Esophagus muscularis mucosa (tissue), 4 donors: ENCODE results near the gene GLUD1.

DNA sequence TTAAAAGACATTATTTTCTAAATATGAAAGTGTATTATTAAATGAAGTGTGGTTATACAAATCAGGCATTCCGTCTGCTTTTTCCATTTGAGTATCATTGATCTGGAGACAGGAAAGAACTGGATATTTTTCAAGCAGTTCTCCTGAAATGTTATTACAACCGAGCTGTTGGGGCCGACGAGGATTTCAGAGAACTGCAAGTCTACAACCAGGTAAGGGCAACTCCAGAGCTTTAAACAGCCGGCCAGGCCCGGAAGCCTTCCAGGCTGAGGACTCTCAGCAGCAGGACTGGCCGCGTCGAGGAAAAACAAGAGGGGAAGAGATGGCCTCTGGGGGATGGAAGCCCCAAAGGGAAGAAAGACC lies 1.0 kb upstream of the CCSER2 start:
- PRO-cap = no peak
- RAMPAGE, long total RNA, 4 experiments = no peak in any of the 4 experiments

GRCh38 chr10:85642101-85643053 lies 724.2 kb downstream of the GRID1 start:
- PRO-cap = no peak
- RAMPAGE, long total RNA, 4 experiments = no peak in any of the 4 experiments

GRCh38 chr10:85741516-85742059 lies 625.0 kb downstream of the GRID1 start:
- PRO-cap = no peak
- RAMPAGE, long total RNA, 4 experiments = no peak in any of the 4 experiments

GRCh38 chr10:86446103-86446622 lies 75.4 kb downstream of the WAPL start:
- PRO-cap = no peak
- RAMPAGE, long total RNA, 4 experiments = no peak in any of the 4 experiments

- PRO-cap = no peak
- RAMPAGE, long total RNA, 4 experiments = no peak in any of the 4 experiments
Measured at GRCh38 chr10:86676422-86676997, 8.2 kb downstream of the LDB3 start.

DNA sequence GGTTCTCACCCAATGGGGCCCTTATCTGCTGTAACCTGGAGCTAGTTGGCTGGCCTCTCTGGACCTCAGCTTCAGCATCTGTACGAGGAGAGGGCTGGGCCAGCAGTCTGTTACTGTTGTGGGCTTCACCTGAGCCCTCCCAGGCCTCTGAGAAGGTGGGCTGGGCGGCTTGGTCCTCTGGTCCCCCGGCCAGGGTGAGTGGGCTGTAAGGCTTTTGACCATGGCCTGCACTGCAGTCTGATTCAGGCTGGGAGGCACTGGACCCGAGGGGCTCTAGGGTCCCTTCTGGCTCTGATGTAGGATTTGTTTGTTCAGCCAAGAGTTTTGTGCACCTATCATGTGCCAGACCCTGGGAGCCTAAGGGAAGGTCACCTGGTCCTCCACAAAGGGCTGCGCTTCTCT lies 22.5 kb downstream of the LDB3 start:
- PRO-cap = no peak
- RAMPAGE, long total RNA, 4 experiments = no peak in any of the 4 experiments

GRCh38 chr10:86979949-86980592 lies 11.8 kb downstream of the ADIRF start:
- PRO-cap = bidirectional peak, plus-strand start at chr10:86980320, minus-strand start at chr10:86980264
- RAMPAGE, long total RNA, 4 experiments = no peak in any of the 4 experiments

DNA sequence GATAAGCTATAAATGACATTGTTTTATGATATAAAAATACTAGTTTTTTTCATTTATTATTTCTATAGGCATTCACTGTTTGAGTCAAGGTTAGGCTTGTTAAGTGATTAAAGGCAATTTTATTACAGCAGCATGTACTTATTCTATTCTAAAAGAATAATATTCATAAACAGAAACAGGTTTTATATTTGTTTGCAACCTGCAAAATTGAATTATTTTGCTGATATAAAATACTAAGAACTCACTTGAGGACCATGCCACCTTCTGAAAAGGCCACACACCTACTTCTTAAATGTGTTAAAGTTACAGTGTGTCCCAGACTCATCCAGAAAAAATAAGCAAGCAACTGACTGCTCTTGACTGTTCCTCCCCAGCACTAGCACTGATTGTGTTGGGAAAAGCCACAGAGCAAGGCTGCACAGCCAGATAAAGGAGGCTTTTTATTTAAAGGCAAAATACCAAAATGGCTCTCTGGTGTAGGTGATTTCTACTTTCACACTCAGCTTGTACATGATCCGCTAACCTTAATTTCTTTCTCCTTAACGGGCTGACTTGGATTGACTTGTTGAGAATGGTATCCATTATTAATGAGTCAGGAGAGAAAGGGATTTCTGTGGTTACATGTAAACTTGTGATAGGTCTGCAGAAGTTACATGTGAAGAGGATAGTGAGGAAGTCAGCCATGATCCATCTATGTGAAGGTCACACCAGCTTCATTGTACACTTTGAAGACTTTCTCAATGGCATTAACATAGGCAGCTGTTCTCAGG lies 31.2 kb downstream of the FAM25A start:
- PRO-cap = no peak
- RAMPAGE, long total RNA, 4 experiments = no peak in any of the 4 experiments

DNA sequence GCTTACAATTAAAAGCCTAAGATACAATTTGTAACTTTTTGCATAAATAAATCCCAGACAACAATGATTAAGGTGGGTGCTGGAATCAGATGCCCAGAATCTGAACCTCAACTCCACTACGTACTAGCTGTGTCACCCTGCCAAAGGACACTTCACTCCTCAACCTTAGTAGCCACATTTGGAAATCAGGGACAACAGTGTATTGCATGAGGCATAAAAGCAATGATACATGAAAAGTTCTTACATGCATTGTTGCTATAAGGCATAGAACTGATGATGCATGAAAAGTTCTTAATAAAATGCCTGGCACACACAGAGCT lies 5.5 kb downstream of the GLUD1 start:
- PRO-cap = no peak
- RAMPAGE, long total RNA, 4 experiments = no peak in any of the 4 experiments

GRCh38 chr10:87094737-87094971 lies at the start of gene GLUD1:
TSS of gene GLUD1 (minus strand) at chr10:87094843.
- PRO-cap = no peak
- RAMPAGE, long total RNA, 4 experiments = no peak in any of the 4 experiments

DNA sequence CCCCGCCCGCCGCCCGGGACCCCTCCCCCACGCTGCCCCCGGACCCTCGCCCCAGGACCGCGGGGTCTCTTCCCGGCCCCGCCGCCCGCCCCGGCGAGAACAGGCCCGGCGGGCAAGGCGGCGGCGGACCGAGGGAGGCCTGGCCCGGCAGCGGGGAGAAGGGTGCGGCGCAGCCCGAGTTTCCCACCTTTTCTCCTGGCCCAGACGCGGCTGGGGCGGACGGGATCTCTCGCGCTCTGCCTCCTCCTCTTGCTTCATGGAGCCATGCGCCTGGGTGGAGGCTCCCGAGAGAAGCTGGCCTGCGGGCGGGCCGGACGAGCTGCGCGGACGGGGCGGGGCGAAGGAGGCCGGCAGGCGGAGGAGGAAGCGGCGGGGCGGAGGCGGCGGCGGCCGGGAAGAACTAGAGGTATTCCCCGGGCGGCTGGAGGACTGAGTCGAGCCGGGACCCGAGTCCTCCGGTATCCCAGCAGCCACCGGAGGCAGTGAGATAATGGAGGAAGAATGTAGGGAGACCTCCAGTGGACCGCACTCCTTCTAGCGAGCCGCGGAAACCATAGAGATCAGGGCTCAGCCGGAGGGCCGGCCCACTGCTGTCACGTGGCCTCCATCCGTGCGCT lies 15.4 kb upstream of the NUTM2D start:
- PRO-cap = bidirectional peak, plus-strand start at position 378 of the sequence, minus-strand start at position 316 of the sequence; unidirectional peak, minus-strand start at position 402 of the sequence; bidirectional peak, plus-strand start outside the sequence, minus-strand start at position 534 of the sequence
- RAMPAGE, long total RNA, 4 experiments = start-site peak on the minus strand in 1 of 4 experiments, centred at positions 302 to 577 of the sequence, 13 to 178 reads per replicate

DNA sequence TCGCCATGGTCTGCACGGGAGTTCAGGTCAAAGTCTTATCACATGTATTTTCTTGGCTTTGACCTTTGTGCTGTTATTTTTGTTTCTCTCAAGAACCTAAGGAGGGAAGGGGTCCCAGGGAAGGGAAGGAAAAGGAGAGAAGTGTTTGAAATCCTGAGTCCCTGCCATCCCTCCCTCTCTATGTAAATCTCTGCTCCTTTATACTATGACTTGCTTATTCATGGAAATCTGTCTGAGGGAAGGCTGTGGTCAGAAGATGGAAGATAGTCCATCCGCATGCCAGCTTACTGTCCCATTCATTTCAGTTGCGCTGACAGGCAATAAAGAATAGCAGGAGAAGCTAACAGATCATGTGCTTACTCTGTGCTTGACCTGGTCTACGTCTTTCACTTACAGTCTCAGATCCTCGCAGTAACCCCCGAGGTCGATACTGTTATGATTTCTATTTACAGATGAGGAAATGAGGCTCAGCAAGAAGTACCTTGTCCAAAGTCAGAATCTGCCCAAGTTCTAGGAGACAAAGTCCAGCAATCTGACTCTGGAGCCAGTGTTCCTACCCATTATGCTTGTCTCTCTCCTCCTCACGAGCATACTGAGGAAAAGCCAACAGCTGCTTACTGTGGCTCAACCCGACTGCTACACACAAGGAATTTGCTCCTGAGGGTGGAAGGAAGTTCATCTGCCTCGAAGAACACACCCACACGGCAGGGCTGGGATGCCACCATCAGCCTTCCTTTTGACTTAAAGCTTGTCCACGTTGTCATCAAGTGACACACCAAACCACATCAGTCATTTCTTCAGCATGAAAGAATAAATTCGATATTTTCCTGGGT lies 74.1 kb downstream of the MINPP1 start:
- PRO-cap = no peak
- RAMPAGE, long total RNA, 4 experiments = no peak in any of the 4 experiments

DNA sequence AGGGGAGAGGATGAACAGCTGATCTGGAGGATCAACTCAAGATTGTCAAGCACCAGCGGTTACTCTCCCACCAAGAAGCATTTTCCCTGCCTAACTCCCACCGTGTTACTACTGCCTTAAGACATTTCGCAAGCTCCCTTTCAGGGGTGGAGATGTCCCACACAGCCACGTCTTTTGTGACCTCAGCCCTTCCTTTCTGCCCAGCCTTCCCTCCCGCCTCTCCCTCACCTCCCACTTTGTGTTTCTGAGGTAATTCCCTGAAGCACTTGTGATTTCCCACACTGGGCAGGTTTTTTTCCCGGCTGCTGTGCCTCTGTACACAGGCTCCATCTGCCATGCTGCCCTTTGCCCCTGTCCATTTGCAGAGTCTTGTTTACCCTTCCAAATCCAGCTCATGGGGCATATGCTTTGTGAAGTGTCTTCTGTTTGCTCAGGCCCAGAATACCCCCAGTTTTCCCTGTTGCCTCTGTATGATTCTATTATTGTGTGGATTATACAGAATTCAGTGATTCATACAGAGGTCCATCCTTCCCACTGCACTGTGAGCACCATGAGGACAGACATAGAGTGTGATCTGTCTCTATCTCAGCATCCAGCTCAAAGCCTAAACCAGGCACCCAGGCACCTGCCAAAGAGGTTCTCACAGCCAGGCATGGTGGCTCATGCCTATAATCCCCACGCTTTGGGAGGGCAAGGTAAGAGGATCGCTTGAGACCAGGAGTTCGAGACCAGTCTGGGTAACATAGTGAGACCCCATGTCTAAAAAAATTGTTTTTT lies 40.8 kb upstream of the PAPSS2 start:
- PRO-cap = no peak
- RAMPAGE, long total RNA, 4 experiments = no peak in any of the 4 experiments

DNA sequence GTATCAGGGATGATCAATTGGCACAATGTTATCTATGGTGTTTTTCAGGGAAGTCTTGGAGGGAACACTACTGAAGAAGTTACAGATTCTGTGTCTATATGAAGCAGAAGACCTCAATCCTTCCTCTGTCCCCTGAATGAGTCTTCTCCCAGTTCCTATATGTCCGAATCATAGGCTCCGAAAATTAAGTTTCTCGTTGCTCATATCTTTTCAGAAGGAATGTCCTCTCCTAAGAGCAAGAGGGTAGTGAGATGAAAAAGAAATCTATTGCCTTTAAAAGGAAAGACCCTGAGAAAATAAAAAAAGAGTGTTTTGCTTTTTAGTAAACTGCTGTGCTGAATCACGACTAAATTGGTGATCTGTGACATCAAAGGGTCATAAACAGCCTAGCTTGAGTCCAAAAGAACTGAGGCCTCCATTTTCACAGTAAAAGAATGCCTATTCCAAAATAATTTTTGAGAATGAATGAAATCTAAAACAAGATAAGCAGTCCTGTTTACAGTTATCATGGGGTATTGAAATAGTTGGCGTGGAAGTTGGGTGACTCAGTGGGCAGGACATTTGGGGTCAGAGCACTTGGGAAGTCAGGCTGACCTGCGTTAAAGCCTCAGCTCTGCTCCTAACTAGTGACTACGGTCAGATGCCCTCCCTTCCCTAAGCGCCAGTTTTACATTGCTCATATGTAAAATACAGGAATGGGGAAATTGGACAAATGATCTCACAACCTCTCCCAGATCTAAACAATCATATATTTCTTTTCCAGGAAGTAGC lies 2.5 kb upstream of the PAPSS2 start:
- PRO-cap = no peak
- RAMPAGE, long total RNA, 4 experiments = no peak in any of the 4 experiments

DNA sequence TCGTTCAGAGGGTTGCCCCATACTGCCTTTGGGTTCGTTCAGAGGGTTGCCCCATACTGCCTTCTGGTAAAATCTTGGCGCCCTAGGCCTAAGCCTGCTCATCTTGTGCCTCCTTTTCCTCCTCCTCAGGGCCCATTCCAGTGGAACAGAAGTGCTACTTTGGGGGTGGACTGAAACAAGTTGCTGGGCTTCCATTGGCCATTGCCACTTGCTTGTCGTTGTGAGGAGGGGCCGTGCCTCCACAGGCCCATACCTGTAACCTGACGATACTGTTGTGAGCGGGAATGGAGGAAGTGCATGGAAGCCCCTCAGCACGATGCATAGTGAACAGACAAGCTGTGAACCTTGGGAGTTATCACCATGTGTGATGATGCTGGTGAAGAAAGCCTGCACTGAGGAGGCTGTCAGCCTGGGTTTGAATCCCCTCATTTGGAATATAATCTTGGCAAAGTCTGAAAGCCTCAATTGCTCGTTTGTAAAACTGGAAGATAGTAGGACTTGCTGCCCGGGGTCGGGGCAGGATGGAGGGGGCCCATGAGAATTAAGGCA lies 777 bp upstream of the PAPSS2 start:
- PRO-cap = no peak
- RAMPAGE, long total RNA, 4 experiments = no peak in any of the 4 experiments

- PRO-cap = bidirectional peak, plus-strand start at chr10:87862094, minus-strand start at chr10:87862023; bidirectional peak, plus-strand start at chr10:87862565, minus-strand start at chr10:87862250
- RAMPAGE, long total RNA, 4 experiments = no peak in any of the 4 experiments
Measured at GRCh38 chr10:87861928-87862598, 1.3 kb downstream of the KLLN start.

- PRO-cap = unidirectional peak, minus-strand start at chr10:88042939
- RAMPAGE, long total RNA, 4 experiments = no peak in any of the 4 experiments
Measured at GRCh38 chr10:88041958-88043286, 179.0 kb downstream of the PTEN start.

GRCh38 chr10:88065025-88065630 lies 201.7 kb downstream of the PTEN start:
- PRO-cap = no peak
- RAMPAGE, long total RNA, 4 experiments = no peak in any of the 4 experiments

- PRO-cap = bidirectional peak, plus-strand start at chr10:88233476, minus-strand start at chr10:88233165
- RAMPAGE, long total RNA, 4 experiments = no peak in any of the 4 experiments
Measured at GRCh38 chr10:88232888-88233664, 350.0 kb downstream of the RNLS start.

- PRO-cap = no peak
- RAMPAGE, long total RNA, 4 experiments = no peak in any of the 4 experiments
Measured at GRCh38 chr10:88896873-88898030, 17.2 kb downstream of the STAMBPL1 start.